Natural killer cell (primary cell): ENCODE measurements around a stretch of chr1.

- PRO-cap, result no peak
Observed at GRCh38 chr1:8133671-8134593, 107.8 kb upstream of the ERRFI1 start.

GRCh38 chr1:8137748-8138364, 111.7 kb upstream of the ERRFI1 start:
- PRO-cap, result no peak

GRCh38 chr1:8216672-8217939, 100.8 kb upstream of the SLC45A1 start:
- PRO-cap, result unidirectional peak, plus-strand start at chr1:8217264

DNA sequence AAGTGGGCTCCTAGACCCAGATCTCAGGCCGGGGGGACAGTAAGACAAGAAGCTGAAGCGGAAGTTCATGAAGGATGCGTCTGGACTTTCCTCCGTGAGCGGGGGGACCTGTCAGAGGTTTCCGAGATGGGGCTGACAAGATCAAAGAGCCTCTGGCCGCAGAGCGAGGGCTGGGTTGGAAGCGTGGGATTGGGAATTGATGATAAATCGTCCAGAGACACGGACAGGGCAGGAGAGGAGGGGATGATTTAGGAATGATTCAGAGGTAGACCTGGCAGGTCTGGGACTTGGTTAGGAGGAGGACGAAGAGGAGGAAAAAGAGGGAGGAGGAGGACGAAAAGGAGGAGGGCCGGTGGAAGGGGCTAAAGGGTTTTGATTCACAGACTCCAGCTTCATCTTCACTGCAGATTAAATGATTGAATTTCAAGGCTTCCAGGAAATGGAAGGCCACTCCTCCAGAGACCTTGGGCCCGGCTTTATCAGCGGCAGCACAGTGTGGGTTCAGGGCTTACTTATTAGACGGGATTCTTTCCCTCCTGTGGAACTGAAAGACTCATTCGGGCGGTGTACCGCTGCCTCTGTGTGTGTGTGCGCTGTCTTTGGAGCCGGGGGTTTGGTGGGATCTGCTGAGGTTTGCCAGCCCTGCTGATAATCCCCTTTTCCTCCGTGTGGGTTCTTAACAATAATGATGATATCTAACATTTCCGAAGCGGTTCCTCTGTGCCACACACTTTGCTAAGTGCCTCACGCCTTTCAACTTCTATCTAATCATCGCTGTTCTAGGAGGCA, 85.7 kb upstream of the SLC45A1 start:
- PRO-cap, result no peak

DNA sequence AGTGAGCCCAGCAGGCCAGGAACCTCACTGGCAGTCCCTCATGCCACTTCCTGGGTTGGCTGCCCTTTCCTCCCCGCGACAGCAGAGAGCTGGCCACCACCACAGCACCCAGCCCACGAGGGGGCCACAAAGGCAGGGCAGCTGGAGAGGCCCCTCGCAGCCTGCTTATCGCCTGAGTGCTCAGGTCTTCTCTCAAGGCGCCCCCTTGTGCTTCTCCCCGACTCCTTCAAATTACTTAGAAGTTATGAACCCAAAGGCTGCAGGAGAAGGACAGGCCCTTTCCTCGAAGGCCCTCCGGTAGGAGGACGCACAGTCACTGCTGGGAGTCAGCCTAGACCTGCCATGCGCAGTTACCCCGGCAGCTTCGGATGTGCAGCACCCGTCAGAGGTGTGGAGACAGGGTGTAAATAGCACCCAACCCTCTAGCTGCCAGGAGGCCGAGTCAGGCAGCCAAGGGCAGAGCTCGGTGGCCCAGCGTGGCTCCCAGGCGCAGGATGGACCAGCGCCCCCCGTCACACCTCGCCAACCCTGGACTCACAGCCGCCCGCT, 41.4 kb downstream of the SLC45A1 start:
- PRO-cap, result no peak

GRCh38 chr1:8361728-8362070, 43.8 kb downstream of the SLC45A1 start:
- PRO-cap, result no peak

DNA sequence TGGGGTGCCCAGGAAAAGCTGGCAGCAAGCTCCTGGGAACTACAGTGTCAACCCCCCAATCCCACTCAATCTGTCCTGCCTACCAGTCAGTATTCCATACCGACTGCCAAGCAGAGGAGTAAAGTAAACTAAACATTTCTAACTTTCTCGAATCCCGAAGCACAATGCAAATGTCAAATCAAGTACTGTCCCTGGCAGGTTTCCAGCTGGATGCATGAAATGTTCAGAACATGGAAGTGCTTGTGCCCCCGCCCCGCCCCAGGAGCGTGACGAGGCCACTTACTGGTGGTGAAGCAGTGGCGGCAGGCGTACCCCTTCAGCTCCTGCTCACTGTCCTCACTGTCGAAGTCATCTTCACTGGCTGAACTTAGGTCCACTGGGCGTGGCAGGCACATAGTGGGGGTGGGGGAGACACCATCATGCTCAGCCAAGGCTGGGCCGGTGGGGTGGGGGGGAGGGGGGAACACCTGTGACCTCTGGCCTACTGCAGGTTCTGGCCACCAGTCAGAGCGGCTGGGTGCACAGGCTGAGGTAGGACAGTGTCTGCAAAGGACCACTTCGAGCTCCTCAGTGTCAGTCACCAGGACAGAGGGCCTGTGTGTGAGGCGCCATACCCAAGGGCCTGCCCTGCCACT, 46.7 kb downstream of the SLC45A1 start:
- PRO-cap, result no peak

- PRO-cap, result no peak
Observed at GRCh38 chr1:8393194-8393761, 75.4 kb downstream of the SLC45A1 start.

- PRO-cap, result no peak
Observed at GRCh38 chr1:8425260-8425860, 107.4 kb downstream of the SLC45A1 start.

DNA sequence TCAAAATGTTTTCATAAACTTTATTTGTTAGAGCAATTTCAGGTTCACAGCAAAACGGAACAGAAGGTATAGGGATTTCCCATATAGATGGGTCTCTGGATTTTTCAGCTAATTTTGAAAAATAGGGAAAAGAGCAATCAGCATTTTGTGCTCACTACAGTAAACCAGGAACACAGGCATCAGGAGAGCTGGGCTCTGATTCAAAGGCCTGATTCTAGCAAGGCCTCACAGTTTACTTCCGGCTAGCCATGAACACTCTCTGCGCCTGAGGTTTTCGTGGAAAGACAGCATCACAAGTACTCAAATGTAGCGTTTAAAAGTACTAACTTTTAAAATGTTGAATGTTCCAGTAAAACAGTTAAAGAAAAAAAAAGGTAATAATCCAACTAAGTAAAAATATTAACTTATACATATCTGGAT, 120.5 kb downstream of the SLC45A1 start:
- PRO-cap, result no peak

DNA sequence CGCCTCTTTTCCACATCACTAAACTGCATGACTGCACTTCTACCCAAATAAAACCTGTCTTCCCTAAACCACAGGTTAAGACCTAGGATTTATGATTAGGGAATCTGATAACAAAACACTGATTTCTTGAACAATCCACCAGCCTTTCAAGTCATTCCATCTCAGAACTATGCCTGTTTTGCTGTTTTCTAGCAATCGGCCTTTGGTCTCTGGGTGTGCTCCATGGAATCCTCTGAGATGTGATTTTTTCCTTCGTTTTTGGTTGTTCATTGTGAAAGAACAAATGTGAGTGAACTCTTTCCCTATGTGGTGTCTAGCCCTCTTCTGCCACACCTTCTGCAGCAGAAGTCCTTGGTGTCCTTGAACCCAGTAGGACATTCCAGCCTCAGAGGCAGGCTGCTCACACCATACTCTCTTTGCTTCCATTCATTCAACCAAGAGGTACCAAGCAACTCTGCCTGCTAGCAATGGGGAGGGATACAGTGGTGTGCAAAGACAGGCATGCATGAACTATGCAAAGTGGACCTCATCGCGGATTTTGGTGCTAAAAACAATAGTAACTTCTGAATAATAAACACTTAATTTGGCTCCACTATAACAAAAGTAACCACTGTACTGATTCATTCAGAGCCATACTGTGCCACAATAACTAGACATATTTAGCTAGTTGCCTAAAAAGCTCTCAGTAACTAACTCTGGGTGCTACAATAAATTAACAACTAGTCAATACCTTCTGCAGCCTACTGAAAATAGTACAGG, 155.2 kb downstream of the SLC45A1 start:
- PRO-cap, result no peak

- PRO-cap, result no peak
Observed at GRCh38 chr1:8815342-8816319, 1.8 kb downstream of the RERE start.

DNA sequence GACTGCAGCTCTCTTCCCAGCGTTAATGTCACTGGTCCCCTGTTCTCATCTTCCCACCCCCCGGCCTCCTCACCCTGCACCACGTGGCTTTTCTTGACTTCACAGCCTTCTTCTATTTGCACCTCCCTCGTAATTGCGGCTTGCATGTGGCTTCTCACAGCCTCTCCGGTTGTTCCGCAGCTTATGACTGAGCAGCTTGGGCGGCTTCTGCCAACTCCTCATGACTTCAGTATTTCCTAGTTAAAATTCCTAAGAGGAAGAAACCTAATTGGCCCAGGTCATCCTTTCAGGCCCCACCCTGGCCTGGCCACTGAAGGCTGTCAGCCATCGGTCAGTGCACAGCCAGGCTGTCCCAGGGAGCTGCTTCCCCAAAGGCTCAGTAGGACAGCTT, 8.5 kb upstream of the RERE start:
- PRO-cap, result no peak

DNA sequence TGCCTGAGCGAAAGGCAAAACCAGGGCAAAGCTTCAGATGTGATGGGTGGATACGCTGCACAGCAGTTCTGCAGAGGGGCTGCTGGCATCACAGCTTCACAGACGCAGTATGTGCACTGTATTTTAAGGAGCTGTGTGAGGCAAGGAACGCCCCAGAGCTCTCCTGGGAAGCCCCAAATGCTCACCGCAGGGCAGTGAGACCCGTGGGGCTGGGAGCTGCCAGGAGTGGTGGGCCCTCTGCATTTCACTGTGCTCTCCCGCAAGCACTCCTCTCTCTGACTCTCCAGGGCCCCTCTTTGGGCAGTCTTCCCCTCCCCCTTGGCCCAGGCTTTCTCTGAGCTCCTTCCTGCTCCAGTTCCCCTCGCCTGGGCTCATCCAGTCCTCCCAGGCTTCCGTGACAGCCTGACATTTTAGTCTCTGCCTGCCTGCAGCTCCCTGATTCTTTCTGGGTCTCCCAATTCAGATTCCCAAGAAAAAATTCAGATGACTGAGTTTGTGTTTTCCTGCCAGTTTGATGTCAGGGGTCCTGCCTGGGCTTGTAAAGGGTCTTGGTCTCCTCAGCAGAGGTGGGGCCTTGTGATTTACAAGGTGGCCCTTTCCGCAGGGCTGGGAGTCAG, 2.2 kb upstream of the CA6 start:
- PRO-cap, result no peak

DNA sequence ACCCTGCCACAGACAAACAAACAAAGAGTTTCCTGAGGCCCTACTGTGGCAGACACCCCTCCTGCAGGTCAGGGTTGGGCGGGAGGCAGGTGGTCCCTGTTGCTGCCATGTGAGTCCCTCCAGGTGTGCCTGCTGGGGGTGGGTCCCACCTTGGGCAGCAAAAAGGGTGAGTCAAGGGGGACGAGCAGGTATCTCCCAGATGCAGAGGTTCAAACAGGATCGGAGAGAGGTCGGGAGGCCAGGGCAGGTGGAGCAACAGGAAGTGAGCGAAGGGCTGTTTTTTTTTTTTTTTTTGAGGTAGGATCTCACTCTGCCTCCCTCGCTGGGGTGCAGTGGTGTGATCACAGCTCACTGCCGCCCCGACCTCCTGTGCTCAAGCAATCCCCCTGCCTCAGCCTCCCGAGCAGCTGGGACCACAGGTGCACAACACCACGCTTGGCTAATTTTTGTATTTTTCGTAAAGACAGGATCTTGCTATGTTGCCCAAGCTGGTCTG, 39.4 kb downstream of the SLC2A7 start:
- PRO-cap, result no peak

DNA sequence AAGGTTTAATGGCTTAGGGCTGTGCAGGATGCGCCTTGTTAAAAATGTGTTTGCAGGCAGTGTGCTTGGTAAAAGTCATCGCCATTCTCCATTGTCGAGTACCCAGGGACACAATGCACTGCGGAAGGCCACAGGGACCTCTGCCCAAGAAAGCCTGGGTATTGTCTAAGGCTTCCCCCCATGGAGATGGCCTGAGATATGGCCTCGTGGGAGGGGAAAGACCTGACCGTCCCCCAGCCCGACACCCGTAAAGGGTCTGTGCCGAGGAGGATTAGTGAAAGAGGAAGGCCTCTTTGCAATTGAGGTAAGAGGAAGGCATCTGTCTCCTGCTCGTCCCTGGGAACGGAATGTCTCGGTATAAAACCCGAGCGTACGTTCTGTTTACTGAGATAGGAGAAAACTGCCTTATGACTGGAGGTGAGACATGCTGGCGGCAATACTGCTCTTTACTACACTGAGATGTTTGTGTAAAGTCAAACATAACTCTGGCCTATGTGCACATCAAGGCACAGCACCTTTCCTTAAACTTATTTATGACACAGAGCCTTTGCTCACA, 24.2 kb downstream of the SLC2A7 start:
- PRO-cap, result no peak

DNA sequence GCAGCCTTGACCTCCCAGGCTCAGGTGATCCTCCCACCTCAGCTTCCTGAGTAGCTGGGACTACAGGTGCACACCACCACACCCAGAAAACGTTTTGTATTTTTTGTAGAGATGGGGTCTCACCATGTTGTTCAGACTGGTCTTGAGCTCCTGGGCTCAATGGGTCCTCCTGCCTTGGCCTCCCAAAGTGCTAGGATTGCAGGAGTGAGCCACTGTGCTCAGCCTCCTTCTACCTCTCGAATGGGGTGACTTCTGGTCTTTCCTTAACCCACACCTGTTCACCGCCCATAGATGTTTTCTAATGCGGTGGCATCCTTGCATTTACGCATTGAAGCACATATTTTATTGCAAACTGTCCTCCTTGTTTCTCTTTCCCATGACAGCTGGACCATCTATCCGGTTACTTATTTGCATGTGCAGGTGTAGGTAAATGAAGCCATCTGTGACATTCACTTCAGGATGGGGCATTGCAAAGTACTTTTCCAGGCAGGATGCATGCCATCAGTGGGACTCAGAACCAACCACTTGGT, 16.6 kb downstream of the SLC2A7 start:
- PRO-cap, result no peak

GRCh38 chr1:9233861-9234149, 769 bp upstream of the H6PD start:
- PRO-cap, result bidirectional peak, plus-strand start at chr1:9234197, minus-strand start at chr1:9234085

DNA sequence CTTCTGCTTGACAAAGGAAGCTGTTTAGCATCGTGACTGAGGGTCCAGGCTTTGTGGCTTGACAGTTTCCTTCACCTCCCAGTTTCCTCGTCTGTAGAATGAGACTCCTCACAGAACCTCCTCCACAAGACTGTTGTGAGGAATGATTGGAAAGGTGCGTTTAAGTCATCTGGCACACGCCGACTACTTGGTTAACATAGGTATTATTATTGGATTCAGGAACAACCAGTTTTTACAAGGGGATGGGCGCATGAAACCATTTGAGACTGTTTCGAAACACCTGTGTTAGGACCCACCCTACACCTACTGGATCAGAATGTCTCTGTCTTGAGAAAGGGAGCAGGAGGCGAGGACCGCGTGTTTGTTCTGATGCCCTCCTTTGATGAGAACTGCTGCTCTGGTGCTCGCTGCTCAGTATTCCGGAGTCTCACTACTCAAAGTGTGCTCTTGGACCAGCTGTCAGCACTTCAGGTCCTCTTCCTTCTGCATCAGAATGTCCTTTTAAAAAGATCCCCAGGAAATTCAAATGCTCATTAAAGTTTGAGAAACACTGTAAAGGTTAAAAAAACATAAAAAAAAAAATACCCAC, 7.3 kb downstream of the H6PD start:
- PRO-cap, result no peak

- PRO-cap, result no peak
Observed at GRCh38 chr1:9270116-9270978, 22.3 kb upstream of the SPSB1 start.